Endometrial microvascular endothelial cells (primary cell): ENCODE measurements around a stretch of chr21.

DNA sequence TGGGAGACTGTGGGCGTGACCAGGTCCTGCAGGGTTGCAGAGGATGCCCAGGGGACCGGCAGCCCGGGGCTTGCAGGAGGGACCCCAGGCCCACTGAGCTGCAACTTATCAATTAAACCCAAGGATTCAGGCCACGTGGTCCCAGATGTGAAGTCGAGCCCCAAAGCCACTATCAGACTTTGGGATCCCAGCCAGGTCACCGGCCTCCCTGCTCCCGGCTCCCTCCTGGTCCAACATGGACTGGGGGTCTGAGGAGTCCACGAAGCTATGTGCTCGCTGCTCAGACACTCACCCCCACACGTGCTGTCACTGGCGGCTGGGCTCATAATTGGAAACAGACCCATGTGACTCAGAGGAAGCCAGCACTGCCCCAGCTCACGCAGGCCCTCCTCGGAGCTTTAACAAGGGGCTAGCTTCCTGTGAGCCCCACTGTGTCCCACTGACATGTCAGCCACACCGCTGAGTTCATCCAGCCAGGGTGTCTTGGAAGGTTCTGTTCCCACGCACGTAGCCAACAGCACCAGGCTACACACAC, 18.7 kb upstream of the COL6A2 start:
- RAMPAGE, long total RNA: no peak

GRCh38 chr21:46156214-46156656, 856 bp upstream of the FTCD start:
- RAMPAGE, long total RNA: no peak

GRCh38 chr21:46199329-46199967, 15.2 kb upstream of the SPATC1L start:
- RAMPAGE, long total RNA: no peak

- RAMPAGE, long total RNA: no peak
Measured at GRCh38 chr21:46226530-46227609, 1.7 kb downstream of the LSS start.

- RAMPAGE, long total RNA: no peak
Measured at GRCh38 chr21:46244707-46245097, 16.1 kb upstream of the LSS start.

- RAMPAGE, long total RNA: no peak
Measured at GRCh38 chr21:46249976-46251124, 21.8 kb upstream of the LSS start.

GRCh38 chr21:46636730-46637486, 1.4 kb downstream of the PRMT2 start:
- RAMPAGE, long total RNA: no peak